ENCODE results near the genes MMADHC, TNFAIP6 and ARL5A.

GRCh38 chr2:147711041-147711531 is 133.7 kb upstream of the ACVR2A start:
- PRO-cap, result unidirectional peak, minus-strand start at chr2:147711336
- RAMPAGE, long total RNA, 3 experiments, result no peak in any of the 3 experiments

GRCh38 chr2:147843625-147844106 is 1.2 kb upstream of the ACVR2A start:
- PRO-cap, result unidirectional peak, plus-strand start at chr2:147843836; unidirectional peak, plus-strand start at chr2:147843858; bidirectional peak, plus-strand start at chr2:147843972, minus-strand start at chr2:147843968
- RAMPAGE, long total RNA, 3 experiments, result no peak in any of the 3 experiments

GRCh38 chr2:148022797-148023368 is 2.0 kb downstream of the MBD5 start:
- PRO-cap, result no peak
- RAMPAGE, long total RNA, 3 experiments, result no peak in any of the 3 experiments

DNA sequence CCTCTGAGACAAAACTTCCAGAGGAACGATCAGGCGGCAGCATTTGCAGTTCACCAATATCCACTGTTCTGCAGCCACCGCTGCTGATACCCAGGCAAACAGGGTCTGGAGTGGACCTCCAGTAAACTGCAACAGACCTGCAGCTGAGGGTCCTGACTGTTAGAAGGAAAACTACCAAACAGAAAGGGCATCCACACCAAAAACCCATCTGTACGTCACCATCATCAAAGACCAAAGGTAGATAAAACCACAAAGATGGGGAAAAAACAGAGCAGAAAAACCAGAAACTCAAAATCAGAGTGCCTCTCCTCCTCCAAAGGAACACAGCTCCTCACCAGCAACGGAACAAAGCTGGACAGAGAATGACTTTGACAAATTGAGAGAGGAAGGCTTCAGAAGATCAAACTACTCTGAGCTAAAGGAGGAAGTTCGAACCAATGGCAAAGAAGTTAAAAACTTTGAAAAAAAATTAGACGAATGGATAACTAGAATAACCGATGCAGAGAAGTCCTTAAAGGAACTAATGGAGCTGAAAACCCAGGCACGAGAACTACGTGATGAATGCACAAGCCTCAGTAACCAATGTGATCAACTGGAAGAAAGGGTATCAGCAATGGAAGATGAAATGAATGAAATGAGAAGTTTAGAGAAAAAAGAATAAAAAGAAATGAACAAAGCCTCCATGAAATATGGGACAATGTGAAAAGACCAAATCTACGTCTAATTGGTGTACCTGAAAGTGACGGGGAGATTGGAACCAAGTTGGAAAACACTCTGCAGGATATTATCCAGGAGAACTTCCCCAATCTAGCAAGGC is 263.6 kb upstream of the EPC2 start:
- PRO-cap, result no peak
- RAMPAGE, long total RNA, 3 experiments, result no peak in any of the 3 experiments

- PRO-cap, result no peak
- RAMPAGE, long total RNA, 3 experiments, result no peak in any of the 3 experiments
Observed at GRCh38 chr2:148812472-148812683, 62.6 kb upstream of the KIF5C start.

DNA sequence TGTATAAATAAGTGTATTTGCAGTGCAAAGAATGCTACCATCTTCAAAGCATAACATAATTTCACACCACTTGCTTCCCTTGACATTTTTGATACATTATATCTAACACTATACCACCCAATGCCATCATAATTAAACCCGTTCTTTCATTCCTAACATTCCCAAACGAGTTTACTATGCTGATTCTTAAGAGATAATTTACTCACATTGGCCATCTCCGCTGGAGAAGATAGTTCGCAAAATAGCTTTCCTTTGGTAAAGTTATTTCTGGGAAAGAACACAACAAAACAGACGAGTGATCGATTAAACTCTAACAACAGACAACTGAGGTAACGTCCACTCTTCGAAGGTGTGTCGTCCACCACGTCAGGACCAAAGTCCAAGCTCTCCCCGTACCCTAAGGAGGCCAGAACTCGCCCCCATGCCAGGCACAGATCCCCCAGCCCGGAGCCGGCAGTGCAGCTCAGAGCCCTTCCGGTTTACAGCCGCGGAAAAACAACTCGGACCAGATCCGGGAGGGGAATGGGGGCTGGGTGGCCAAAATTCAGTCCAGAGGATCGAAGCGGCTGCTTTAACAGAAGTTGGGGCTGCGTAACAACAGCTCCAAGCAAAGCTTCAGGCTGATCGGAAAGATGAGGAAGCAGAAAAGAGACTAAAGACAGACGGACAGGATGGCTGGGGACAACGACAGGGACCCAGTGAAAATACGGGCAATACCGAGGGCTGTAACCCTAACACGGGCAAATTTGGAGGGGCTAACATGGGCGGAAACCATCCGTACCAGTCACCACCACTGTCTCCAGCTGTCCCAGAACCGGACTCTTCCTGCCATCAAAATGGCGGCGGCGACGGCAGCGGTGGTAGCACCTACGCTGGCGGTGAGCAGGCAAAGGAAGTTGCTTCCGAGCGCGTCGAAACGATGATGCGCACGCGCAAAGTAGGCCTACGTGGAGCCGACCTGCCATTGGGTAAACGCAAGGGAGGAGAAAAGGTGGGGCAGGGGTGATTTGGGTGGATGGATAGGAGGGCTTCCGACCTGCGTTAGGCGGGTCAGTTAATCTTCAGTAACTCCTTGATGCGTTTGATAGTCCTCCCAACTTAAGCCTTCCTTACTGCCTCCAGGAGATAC is at the start of gene MMADHC:
Gene MMADHC, minus strand, starts transcription at position 893 of the 1,129 bp plus-strand sequence.
- PRO-cap, result bidirectional peak, plus-strand start at position 431 of the sequence, minus-strand start at position 416 of the sequence; bidirectional peak, plus-strand start at position 1,005 of the sequence, minus-strand start at position 833 of the sequence
- RAMPAGE, long total RNA, 3 experiments, result start-site peak on the plus strand in 3 of 3 experiments, centred at positions 464 to 514 of the sequence, 13 to 34 reads per replicate; start-site peak on the minus strand in 3 of 3 experiments, centred at positions 448 to 861 of the sequence, 28 to 681 reads per replicate

- PRO-cap, result no peak
- RAMPAGE, long total RNA, 3 experiments, result no peak in any of the 3 experiments
Observed at GRCh38 chr2:149591473-149592015, 4.0 kb upstream of the MMADHC start.

GRCh38 chr2:150168784-150169567 is 318.5 kb downstream of the RND3 start:
- PRO-cap, result no peak
- RAMPAGE, long total RNA, 3 experiments, result no peak in any of the 3 experiments

GRCh38 chr2:150228834-150229165 is 258.7 kb downstream of the RND3 start:
- PRO-cap, result no peak
- RAMPAGE, long total RNA, 3 experiments, result no peak in any of the 3 experiments

GRCh38 chr2:150404122-150404666 is 83.3 kb downstream of the RND3 start:
- PRO-cap, result no peak
- RAMPAGE, long total RNA, 3 experiments, result no peak in any of the 3 experiments

GRCh38 chr2:150410722-150411419 is 76.6 kb downstream of the RND3 start:
- PRO-cap, result no peak
- RAMPAGE, long total RNA, 3 experiments, result no peak in any of the 3 experiments

GRCh38 chr2:151288756-151288980 is 800 bp downstream of the NMI start:
- PRO-cap, result no peak
- RAMPAGE, long total RNA, 3 experiments, result no peak in any of the 3 experiments

GRCh38 chr2:151357315-151357758 is at the start of gene TNFAIP6:
Gene TNFAIP6, plus strand, starts transcription at chr2:151357592.
- PRO-cap, result unidirectional peak, plus-strand start at chr2:151357592
- RAMPAGE, long total RNA, 3 experiments, result start-site peak on the plus strand in 2 of 3 experiments, at chr2:151357590-151357596 at its widest, 42 to 77 reads per replicate

DNA sequence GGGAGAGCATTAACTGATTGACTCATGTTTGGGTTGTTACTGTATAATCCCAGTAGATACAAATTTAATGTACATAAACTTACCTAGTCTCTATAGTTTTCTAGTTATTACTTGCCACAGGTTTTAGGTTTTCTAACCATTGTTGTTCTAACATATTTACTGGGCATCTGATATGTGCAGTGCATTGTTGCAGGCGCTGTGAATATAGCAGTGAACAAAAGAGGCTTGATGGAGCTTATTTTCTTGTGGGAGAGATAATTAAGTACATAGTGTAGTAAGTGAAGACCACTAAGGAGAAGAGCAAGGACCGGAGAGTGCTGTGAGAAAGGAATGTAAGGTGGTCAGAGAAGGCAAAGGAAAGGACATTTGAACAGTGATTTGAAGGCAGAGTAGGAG is 11.3 kb downstream of the RIF1 start:
- PRO-cap, result no peak
- RAMPAGE, long total RNA, 3 experiments, result no peak in any of the 3 experiments

DNA sequence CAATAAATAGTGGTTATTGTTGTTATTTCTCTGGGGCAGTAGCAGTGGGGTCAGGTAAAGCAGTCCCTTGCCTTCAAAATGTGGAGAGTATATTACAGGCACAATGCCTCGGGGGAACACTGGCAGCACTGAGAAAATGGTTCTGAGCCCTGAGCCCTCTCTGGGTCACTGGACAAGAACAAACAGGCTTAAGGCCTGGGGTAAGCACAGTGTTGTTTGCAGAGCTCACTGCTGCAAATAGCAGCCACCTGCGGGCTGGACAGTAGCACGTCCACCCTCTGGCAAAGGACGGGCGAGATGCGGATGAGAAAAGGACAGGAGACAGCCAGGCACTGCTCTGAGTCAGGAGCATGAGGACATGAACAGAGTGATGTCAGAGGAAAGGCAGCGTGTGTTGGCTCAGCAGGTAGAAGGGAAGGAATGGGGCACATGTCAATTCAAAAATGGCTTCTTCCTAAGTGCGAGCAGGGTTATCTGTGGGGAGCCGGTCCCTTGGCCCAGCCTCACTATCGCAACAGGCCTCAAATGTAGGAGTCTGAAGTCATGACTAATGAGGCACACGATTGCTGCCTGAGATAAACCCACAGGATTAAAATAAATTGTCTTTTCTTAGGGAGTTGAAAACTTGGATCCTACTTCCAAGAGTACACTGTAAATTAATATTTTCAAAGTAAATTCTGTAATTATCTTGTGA is 25.9 kb upstream of the NEB start:
- PRO-cap, result no peak
- RAMPAGE, long total RNA, 3 experiments, result no peak in any of the 3 experiments

GRCh38 chr2:151815777-151816329 is 12.4 kb downstream of the ARL5A start:
- PRO-cap, result no peak
- RAMPAGE, long total RNA, 3 experiments, result no peak in any of the 3 experiments

DNA sequence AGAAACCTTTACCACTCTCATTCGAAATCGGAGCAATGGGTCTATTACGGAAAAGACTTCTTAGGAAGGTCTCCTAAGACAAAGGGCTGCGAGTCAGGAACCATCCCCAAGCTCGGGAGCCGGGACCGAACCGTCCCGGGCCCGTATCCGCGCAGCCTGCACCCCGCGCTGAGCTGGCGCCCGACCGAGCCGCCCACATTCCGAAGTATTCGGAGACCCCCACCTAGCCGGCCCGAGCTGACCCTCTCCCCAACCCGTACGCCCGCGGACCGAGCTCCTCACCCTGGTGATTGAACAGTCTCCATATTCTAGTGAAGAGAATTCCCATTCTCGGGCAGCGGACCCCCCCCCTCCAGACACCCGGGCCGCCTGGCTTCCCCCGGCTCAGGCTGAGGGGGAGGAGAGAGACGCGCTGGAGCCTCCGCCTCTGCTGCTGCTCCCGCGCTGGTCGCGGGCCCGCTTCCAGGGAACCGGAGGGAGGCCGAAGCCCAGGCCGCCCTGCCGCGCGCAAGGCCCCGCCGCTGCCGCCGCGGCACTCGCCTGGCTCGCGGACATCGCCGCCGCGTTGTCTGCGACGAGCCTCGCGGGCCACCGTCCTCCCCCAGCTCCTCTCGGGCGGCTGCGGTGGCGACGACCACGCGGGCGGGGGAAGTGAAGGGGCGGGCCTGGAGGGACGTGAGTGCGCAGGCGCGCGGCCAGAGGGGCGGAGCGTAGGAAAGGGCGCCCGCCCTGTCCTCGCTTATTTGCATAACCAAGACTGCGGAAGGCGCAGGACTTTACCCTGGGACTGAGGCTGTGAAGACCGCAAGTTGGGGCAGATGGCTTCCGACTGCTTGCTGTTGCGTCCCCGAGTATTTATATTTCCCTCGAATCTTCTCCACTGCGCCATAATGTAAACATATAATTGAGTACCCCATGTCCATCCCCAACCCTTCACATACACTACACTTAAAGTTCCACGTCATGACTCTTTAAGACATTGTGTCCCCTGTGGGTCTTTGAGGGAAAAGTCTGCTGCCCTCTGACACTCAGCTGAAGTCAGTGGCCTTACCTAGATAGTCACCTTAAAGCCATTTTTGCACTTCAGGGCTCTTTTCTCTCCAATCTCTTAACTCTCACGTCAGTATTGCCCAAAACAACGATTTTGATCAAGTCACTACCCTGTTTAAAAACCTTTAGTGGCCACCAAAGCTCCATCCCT is at the start of gene ARL5A:
Gene ARL5A, minus strand, starts transcription at position 573 of the 1,201 bp plus-strand sequence.
- PRO-cap, result bidirectional peak, plus-strand start at position 752 of the sequence, minus-strand start at position 623 of the sequence
- RAMPAGE, long total RNA, 3 experiments, result start-site peak on the minus strand in 1 of 3 experiments, centred at position 582 of the sequence, 59 reads per replicate

- PRO-cap, result unidirectional peak, minus-strand start at chr2:152038843
- RAMPAGE, long total RNA, 3 experiments, result no peak in any of the 3 experiments
Observed at GRCh38 chr2:152038302-152039092, 60.3 kb downstream of the CACNB4 start.

DNA sequence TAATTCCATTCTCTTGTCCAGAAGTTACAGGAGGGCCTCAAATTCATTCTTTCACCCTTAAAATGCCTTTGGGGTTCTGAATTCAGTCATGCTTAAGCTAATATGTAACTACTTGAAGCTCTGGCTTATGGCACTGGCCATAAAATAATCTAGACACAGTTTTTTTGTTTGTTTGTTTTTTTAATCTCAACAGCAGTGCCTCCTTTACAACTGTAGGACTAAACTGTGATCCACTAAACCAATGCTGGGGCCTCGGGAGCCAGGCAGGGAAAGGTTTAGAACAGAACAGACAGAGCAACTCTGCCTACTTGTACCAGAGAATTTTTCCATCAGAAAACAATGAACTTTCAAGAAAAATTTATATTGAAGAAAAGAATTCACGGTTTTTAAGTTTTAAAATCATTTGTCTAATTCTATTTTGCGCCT is 1.7 kb downstream of the STAM2 start:
- PRO-cap, result no peak
- RAMPAGE, long total RNA, 3 experiments, result no peak in any of the 3 experiments

DNA sequence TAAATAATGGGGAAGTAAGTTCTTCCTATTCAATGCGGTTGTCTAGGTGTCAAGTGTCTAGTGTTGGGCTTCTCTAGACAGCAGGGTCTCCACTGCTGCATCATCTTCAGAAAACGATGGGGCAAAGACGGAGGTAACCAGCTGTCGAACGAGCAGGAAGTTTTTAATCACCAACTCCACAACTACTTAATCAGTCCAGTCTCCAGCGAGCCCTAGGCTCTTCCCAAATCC is 527 bp downstream of the STAM2 start:
- PRO-cap, result no peak
- RAMPAGE, long total RNA, 3 experiments, result no peak in any of the 3 experiments

Measured in subcutaneous adipose tissue (tissue), 3 donors.